Tongue (tissue), 2 donors: ENCODE measurements around the genes USP36, TIMP2 and LGALS3BP.

DNA sequence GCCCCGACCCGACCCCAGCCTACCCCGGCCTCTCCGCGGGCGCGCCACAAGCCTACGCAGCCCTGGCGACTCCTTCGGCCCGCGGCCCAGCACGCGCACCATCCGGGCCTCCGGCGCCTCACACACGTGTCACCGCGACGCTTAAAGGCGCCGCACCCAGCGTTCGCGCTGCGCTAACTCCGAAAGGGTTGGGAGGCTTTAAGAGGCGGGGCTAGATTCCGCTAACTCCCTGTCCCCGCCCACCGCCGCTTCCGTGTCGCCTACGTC is at the start of gene USP36:
Gene USP36, minus strand, starts transcription at position 102 of the 267 bp plus-strand sequence.
- RAMPAGE, long total RNA = start-site peak on the minus strand centred at position 84 of the sequence, 23 bp wide, 28 and 24 reads in 2 replicates

DNA sequence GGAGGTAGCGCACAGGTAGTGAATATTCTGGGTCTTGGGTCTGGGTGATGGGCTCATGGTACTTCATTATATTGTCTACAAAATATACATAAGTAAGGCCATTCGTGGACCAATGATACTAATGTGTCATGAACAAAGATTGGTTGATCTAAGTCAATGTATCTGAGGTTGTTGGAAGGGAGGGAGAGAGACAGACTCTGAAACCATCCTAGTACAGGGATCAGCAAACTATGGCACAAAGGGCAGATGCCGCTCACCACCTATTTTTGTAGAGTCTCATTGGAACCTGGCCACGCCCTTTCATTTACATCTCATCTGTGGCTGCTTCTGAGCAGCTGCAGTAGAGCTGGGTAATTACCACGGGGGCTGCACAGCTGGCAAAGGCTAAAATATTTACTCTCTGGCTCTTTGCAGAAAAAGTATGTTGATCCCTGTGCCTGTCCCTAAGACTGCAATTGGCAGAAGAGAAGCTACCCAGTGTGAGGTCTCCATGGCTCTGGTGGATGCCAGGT is 14.2 kb downstream of the CEP295NL start:
- RAMPAGE, long total RNA = no peak

DNA sequence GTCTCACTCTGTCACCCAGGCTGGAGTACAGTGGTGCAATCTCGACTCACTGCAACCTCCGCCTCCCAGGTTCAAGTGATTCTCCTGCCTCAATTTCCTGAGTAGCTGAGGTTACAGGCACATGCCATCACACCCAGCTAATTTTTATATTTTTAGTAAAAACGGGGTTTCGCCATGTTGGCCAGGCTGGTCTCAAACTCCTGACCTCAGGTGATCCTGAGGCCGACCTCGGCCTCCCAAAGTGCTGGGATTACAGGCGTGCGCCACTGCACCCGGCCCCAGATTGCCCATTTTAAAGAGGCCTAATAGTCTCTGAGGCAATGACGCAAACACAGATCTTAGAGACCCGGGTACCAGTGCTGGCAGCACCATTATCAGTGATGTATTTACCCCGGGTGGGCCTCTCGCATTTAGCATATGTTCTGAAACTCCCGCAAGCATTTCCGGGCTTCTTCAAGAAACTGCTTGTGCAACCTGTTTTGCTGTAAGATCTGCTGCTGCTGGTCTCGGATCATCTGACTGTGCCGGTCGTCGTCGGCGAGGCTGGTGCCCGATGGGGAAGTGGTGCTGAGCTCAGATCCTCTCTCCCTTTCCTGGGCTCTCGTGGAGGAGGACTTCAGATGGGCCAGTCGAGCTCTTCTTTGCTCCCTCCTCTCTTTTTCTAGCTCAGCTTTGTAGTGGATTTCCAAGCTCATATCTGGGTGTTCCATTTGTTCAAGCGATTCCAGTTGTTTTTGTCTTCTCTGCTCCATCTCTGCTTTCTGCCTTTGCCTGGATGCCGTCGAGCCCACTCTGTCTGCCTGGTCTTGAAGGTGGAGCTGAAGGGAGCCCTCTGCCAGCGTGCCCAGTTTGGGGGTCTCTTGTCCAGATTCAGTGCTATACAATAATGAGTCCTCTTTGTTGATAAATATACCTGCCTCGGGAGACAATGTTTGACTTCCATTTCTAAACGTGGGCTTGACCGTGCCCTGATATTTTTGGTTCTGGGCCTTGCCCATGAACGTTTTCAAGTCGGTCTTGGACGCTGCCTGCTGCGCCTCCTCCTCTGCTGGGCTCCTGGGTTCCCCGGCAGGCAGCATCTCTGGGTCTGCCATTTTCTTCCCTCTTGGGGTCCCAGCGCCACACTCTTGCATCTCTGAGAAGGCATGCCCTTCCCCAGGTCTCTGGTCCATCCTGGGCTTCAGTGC is 12.4 kb downstream of the CEP295NL start:
- RAMPAGE, long total RNA = no peak

DNA sequence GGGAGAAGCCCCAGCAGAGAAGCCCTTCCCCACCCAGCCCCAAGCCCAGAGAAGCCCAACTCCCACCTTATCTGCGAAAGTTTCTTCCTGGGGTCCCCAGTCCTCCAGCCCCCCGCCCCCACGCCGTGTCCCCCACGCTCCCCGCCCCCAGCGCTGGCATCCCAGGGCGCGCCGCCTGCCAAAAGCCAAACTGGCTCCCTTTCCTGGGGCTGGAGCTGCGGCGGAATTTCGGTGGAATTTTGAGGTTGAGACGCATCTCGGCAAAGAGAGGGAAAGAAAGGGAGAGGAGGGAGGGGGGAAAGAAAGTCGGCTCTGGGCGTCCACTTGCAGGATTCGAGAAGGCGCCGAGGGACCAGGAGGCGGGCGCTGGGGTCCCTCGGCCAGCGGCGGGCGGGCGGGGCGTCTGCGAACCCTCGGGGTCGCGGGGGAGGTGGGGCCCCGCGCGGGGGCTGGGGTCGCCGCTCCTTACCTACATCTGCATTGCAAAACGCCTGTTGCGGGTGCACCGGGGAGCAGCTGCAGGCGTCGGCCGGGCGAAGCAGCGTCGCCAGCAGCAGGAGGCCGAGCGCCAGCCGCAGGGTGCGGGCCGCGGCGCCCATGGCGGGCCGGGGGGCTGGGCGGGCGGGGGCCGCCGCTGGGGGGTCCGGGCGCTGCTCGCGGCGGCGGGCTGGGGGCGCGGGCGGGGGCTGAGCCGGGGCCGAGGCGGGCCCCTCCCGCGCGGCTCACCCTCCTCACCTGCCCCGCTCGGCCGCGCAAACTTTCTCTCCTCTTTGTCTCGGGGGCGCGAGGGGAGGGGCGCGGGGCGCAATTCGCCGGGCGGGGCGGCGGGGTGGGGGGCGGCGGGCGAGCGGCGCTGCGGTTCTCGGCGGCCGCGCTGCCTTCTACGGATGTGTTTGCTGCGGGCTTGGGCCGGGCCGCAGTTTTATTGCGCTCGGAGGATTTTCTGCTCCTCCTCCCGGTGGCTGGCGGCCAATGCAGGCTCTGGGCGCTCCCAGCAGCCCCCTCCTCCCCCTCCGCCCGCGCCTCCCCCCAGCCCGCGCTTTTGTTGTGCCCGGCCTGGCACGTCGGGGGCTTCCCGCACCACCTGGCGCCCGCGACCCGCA is at the start of gene TIMP2:
Gene TIMP2, minus strand, starts transcription at position 898 of the 1,103 bp plus-strand sequence.
- RAMPAGE, long total RNA = no peak

GRCh38 chr17:78958440-78958889 is 21.3 kb downstream of the LGALS3BP start:
- RAMPAGE, long total RNA = no peak

DNA sequence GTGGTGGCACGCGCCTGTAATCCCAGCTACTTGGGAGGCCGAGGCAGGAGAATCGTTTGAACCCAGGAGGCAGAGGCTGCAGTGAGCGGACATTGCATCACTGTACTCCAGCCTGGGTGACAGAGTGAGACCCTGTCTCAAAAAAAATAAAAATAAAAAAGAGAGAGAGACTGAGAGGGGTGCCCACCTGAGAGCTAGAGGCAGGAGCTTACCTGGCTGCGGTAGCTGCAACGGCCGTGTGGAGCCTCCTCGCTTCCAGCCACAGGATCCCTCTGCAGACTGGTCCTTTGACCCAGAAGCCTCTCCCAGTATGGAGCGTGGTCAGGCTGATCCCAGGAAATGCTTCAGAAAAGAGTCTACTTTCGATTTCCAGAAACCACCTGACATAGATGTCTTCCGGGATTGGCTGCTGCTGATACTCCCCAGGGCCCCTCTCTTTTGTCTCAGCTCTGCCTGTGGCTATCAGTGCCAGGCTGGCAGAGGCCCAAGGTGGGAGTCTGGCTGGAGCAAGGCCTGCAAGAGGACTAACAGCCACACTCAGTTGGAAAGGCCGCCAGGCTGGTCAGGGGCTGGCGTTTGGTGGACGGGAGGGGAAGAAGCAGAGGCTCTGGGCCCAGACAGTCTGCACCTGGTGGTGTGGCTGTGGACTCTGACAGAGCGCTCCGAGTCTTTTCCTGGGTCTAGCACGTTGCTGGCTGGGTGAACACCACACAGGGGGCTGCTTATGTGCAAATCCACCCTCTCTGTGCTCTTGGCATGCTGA is at the start of gene LGALS3BP:
Gene LGALS3BP, minus strand, starts transcription at position 312 of the 763 bp plus-strand sequence.
- RAMPAGE, long total RNA = start-site peak on the minus strand centred at position 300 of the sequence, 40 bp wide, 55 and 28 reads in 2 replicates

DNA sequence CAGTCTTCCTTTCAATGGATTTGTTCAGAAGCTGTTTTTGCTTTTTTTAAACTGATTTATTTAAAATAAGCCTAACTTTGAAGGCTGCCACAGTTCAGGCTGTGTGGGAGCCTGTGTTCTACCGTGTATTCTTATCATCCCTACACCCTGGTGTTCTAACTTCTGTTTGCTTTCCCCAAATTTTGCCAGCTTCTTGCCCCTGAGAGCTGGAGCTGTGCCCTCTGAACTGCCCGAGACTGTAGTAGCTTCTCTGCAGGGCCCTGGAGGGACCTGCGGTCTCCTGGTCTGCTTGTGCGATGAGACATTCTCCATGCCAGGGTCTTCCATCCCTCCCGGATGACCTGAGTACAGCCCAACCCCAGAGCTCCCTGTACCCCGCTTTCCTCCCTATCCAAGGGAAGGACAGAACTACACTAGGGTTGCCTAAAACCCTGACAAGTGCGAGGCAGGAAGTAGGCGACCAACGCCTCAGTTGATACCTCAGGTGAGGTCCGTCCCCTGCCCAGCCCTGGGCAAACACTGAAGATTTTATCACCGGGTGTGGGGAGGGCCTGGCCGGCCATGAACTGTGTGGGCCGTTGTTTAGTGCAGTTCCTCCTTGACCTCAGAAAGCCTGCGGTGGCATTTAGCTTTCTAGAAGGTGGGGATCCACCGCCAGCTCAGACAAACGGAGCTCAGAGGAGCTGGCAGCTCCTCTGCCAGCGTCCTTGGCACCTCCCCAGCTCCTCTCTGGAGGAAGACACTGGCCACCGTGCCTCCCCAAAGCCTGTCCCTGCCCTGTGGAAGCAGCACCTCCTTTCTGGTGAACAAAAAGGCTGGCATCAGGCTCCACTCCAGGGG is 13.7 kb downstream of the CANT1 start:
- RAMPAGE, long total RNA = no peak

GRCh38 chr17:79027257-79028376 is 3.6 kb downstream of the C1QTNF1 start:
- RAMPAGE, long total RNA = no peak

DNA sequence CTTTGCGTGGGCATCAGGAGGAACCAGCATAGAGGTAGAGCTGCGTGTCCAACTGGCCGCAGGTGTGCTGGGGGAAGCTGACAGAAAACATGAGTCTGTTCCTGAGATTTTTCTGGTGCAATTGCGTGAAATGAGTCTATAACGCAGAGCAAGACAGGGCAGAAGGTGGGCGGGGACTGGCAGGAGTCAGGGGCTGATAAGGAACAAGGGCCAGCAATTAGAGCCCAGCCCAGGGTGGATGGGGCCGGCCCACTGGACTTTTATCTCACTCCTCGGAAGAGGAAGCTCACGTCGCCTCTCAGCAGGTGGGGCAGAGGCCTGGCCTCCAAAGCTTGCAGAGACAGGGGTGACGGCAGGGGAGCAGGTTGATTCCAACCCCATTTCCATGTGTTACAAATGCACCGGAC is 238.1 kb downstream of the RBFOX3 start:
- RAMPAGE, long total RNA = no peak

- RAMPAGE, long total RNA = no peak
These were observed 14.8 kb downstream of the ENPP7 start for GRCh38 chr17:79745605-79745841.

- RAMPAGE, long total RNA = no peak
These were observed 1.1 kb upstream of the CBX2 start for GRCh38 chr17:79776947-79777152.

- RAMPAGE, long total RNA = no peak
These were observed 1.7 kb downstream of the CBX2 start for GRCh38 chr17:79779602-79780035.

- RAMPAGE, long total RNA = no peak
These were observed 583 bp upstream of the CBX8 start for GRCh38 chr17:79797251-79798069.

DNA sequence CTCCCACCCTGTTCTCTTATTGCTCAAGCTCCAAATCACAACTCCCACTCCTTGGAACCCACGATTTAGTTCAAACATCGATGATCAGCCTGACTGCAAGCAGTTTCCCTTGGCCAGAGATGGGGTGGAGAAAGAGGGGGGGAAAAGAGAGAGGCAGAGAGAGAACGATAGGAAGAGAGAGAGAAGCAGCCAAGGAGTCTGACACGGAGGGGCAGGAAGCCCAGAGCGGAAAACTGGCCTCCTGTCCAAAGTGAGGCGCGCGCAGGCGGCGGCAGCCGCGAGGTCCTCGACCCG is 1.6 kb upstream of the CBX8 start:
- RAMPAGE, long total RNA = no peak

GRCh38 chr17:79811367-79812020 is 14.6 kb upstream of the CBX8 start:
- RAMPAGE, long total RNA = no peak

- RAMPAGE, long total RNA = no peak
These were observed 6.0 kb downstream of the CBX4 start for GRCh38 chr17:79833238-79833702.

GRCh38 chr17:79892235-79892974 is 53.2 kb upstream of the CBX4 start:
- RAMPAGE, long total RNA = no peak

DNA sequence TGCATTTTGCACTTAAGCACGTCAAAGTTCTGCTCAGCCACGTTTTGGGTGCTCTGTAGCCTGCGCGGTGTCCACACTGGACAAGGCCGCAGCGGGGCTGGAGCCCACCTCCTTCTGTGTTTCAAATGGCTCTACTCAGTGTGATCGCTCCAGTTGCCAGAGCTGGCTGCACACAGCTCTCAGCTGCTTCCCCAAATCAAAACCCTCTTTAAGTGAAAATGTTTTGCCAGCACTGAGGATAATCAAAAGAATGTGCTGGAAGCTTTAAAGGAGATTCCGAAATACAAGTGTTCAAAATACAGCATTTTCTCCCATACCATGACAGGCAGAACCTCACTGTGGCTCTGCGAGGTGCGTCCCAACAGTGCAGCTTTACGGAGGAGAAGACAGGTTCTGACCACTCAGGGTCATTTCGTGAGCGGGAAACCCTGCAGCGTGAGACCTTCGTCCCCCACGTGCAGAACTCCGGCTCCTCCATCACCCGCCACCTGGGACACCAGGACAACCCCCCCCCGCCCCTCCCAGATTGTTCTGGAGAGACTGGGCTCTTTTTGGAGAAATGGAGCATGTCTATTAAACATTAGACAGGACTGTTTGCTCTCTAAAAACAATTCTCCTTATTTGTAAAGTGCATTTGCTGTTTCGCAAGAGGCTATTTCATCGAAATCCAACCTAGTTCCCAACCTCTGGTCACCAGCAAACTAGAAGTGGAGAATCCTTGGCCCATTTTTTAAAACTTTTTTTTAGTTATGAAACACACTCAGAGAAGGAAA is 16.6 kb downstream of the TBC1D16 start:
- RAMPAGE, long total RNA = no peak

DNA sequence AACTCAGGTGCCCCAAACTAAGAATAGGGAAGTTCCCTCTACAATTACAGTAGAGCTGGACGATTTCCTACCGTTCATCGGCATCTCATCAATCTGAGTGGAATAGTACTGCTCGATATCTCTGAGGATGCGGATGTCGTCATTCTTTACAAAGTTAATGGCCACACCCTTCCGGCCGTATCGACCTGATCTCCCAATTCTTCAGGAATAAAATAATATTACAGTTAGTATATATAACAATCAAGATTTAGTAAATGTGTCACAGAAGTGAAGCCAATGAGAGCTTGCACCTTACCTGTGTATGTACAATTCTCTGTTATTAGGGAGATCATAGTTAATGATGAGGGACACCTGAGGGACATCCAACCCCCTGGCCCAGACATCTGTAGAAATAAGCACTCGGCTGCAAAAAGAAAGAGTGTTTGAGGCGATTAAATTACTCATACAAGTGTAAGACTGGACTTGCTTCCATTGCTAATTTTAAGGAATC is 10.9 kb downstream of the EIF4A3 start:
- RAMPAGE, long total RNA = no peak

GRCh38 chr17:80174934-80175897 is 5.4 kb downstream of the CARD14 start:
- RAMPAGE, long total RNA = no peak